ENCODE results near the genes TMEM178B, DENND11, SSBP1 and TAS2R4.

- PRO-cap: no peak
Observed at GRCh38 chr7:140674351-140674721, 1.6 kb downstream of the ADCK2 start.

- PRO-cap: no peak
Observed at GRCh38 chr7:140722630-140723045, 26.1 kb downstream of the NDUFB2 start.

GRCh38 chr7:140812005-140812567 is 112.6 kb downstream of the BRAF start:
- PRO-cap: no peak

- PRO-cap: no peak
Observed at GRCh38 chr7:140827116-140827678, 97.5 kb downstream of the BRAF start.

GRCh38 chr7:141072955-141073799 is 687 bp upstream of the TMEM178B start:
- PRO-cap: unidirectional peak, plus-strand start at chr7:141073423

GRCh38 chr7:141073800-141075035 is at the start of gene TMEM178B:
TSS of gene TMEM178B (plus strand) at chr7:141074064.
- PRO-cap: unidirectional peak, plus-strand start at chr7:141074010; unidirectional peak, minus-strand start at chr7:141074593

DNA sequence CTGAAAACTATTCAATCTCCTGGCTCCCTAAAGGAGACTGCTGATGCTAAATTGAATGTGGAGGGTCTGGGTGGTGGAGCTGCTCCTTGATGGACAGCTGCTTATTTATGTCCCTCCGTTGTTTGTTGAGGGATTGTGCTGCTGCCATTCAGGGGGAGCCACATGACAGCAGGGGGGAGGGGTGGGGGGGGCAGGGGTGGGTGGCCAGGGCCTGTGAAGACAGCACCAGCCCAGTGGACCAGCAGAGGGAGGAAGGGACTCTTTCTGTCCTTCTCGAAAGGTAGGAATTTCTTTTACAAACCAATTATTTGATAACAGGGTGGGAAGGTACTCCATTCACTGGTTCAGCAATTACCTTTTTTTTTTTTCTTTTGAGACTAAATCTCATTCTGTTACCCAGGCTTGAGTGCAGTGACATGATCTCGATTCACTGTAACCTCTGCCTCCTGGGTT is 184.3 kb upstream of the AGK start:
- PRO-cap: no peak

GRCh38 chr7:141702015-141702769 is at the start of gene DENND11:
TSS of gene DENND11 (minus strand) at chr7:141702166.
- PRO-cap: bidirectional peak, plus-strand start at chr7:141702236, minus-strand start at chr7:141702166

DNA sequence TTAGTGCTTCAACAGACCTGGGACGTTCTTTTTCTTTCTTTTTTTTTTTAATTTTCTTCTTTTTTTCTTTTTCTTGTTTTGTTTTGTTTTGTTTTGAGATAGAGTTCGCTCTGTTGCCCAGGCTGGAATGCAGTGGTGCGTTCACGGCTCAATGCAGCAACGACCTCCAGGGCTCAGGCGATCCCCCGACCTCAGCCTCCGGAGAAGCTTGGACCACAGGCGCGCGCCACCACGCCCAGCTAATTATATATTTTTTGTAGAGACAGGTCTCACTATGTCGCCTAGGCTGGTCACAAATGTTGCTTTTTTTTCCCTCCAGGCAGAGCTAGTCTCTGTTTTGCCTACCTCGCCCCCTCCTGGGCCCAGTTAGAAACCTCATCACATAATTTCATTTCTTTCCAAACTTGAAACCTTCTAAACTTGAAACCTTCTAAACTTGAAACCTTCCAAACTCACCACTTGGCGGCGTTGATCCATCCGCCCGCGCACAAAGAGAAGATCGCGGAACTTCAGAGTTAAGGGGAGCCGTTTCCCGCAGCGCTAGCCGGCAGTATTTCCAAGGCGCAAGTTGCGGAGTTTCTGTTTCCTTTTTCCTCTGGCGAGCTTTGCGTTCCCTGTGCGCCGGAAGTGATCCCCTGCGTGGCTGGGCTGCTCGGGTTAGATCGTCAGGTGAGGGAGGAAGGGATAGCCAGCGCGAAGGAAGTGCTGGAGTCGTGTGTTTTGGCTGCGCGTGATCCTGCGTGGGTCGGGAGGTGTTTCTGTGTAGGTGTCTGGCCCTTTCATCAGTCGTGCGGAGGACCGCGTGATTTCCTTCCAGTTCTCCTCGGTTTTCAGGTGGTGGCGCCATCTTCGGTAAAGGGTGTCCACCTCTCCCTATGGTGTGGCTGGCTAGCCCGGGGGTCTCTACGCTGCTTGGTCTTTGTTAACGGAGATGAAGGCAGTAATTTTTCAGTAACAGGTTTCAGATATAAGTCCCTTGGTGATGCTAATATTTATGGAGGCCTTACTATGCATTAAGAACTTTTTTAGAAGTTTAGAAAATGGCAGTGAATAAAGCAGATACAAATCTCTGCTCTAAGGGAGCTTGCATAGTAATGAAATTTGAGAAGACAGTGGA is at the start of gene SSBP1:
Gene SSBP1 (plus strand): TSS at position 617 of the 1,117 bp plus-strand sequence.
- PRO-cap: unidirectional peak, minus-strand start at position 211 of the sequence; bidirectional peak, plus-strand start at position 637 of the sequence, minus-strand start at position 362 of the sequence; unidirectional peak, plus-strand start at position 861 of the sequence

- PRO-cap: no peak
Observed at GRCh38 chr7:141776374-141776787, at the start of gene TAS2R4. TSS of gene TAS2R4 (plus strand) at chr7:141776674.

- PRO-cap: no peak
Observed at GRCh38 chr7:142320782-142321158, 62.9 kb upstream of the PRSS58 start.

DNA sequence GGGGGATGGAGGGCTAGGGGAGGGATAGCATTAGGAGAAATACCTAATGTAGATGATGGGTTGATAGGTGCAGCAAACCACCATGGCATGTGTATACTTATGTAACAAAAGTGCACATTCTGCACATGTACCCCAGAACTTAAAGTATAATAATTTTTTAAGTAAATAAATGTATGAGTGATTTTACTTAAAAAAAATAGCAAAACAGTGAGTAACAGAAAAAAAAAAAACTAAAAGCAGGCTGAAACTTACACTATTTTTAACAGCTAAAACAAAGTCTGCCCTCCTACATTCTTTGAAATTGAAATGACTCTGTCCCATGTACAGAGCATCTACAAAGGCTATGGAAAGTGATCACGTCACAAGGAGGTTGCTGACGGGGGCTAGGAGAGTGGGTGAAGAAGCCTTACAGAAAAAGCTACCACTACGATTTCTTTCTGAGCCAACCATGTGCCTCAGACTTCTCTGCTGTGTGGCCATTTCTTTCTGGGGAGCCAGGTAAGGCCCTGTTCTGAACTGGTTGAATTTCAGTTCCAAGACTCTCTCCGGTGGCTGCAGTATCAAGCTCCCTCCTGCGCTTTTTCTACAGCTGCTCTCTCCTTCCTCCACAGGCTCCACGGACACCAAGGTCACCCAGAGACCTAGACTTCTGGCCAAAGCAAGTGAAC is 112.7 kb upstream of the PRSS1 start:
- PRO-cap: no peak

GRCh38 chr7:142785552-142786443 is 15.0 kb downstream of the PRSS2 start:
- PRO-cap: no peak

DNA sequence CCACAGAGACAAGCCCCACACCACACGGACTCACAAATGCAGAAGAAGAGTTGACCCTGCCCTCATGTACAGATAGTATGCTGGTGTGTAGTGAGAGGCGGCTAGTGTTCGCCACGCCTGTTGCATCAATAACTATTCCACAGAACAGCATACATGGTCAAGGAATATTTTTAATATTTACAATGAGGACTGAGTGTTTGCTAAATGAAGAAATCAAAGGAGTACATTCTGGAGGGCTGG is 28.4 kb downstream of the PRSS2 start:
- PRO-cap: no peak

GRCh38 chr7:142805781-142806521 is 35.2 kb downstream of the PRSS2 start:
- PRO-cap: no peak

- PRO-cap: no peak
Observed at GRCh38 chr7:142812239-142813156, 41.7 kb downstream of the PRSS2 start.

- PRO-cap: no peak
Observed at GRCh38 chr7:143049500-143049951, 2.6 kb upstream of the OR6V1 start.

DNA sequence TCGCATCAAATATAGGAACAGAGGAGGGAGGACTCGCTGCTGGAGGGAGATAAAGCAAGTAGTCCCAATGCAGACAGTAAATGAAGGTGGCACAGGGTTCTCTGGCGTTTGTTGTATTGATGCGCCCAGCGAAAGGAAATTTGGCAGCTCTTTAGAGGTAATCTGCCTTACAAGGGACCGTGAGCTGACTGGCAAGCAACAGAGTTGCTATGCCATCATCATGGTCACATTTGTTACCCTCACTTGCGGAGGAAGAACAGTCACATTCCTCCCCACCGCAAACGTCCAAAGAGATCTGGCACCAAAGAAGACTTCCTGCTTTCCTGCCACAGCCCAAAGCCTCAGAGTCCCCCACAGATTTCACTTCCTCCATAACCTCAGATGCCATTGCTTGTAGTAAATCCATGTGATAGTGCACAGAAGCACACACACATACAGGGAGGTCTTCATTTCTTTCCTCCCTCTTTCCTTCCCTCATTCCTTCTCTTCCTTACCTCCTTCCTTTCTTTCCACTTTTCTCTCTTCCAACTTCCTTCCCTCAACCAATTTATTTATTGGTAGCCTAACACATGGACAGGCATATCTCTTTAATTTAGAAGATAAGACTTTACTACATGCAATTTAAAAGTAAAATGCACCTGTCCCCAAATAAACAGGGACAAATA is 15.9 kb upstream of the TAS2R40 start:
- PRO-cap: no peak

DNA sequence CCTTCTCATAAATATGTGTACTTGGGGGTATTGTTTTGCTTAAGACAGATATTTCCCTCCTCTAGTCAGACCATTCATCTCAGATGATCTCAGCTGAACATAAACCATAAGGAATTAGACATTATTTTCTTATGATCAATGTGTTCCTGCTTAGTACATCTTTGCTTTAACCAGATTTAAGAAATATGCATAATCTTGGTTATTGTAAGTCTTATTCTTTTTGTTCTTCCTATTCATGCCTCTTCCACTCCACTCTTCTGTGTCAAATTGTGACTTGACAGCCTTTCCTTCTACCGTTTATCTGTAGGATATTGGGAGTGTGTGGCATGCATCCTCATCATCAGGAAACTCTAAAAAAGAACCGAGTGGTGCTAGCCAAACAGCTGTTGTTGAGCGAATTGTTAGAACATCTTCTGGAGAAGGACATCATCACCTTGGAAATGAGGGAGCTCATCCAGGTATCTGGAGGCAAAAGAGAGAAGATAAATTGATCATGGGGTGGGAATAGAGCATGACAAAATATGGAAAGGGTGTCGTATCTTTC is 3.2 kb downstream of the CASP2 start:
- PRO-cap: no peak

- PRO-cap: no peak
Observed at GRCh38 chr7:143370218-143370637, 7.7 kb upstream of the FAM131B start.